HTERT-HM (cell line): ENCODE measurements around a stretch of chr2.

GRCh38 chr2:46039419-46040088 lies 257.7 kb upstream of the EPAS1 start:
- RRBS = no CpG with 5 or more reads among the region's 4 CpGs

DNA sequence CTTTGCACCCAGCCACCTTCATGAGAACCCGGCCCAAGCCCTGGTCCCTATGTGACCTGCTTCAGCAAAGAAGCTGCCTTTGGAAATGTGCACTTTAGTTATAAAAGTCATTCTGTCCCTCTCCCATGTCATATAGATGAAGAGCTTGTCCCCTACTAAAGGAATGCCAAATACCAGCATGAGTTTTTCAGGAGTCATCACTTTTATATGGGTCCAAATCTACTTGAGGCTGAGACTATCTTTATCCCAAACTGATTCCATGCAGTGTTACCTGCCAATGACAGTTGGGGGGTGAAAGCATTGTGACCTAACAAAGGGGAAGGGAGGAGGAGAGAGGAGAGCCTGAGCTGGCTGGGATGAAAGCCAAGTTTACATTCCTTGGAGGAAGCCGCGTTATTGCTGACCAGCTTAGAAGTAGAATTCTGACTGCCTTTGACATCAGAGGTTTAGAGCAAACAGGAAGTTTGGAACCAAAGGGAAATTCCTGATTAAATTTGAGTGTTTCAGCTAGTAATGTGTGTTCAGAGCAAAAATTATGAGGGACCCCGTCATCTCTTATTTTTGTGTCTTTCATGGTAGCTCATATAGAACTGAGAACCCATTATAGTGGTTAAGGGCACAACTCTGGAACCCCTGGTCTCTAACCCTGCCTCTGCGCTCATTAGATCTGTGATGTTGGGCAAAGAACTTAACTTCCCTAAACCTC lies 199.5 kb upstream of the EPAS1 start:
- RRBS = no CpG with 5 or more reads among the region's 5 CpGs

DNA sequence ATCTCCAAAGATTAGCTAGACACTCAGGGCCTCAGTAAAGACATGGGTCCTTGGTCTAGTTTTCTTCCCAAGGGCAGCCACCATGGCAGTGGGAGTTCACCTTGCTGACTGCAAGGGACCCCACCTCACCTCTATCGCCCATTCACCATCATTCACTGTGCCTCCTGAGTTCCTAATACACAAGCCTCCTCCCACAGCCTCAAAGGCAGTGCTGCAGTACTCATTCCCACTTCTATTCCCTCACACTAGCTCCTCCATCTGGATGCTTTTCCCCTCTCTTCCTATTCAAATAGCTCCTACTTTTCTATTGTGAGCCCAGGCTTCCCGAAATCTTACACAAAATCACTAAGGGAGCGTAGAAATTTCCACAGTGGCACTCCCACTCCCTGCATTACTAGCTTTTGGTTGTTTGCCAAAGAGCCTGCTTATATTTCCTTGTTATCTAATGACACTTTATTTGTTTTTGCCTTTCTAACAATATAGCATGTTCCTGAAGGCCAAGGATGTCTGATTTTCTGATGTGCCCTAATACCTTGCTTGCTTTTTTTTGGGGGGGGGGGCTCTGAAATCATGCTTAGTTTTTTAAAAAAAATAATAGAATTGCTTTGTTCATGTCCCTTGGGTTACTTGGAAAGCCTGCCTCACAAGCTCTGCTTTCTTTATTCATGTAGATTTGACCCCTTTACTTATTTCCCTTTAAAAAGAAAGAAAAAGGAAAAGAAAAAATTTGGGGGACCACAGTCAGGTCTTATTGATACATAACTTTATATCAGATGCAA lies 10.9 kb downstream of the EPAS1 start:
- RRBS = no CpG with 5 or more reads among the region's 3 CpGs

DNA sequence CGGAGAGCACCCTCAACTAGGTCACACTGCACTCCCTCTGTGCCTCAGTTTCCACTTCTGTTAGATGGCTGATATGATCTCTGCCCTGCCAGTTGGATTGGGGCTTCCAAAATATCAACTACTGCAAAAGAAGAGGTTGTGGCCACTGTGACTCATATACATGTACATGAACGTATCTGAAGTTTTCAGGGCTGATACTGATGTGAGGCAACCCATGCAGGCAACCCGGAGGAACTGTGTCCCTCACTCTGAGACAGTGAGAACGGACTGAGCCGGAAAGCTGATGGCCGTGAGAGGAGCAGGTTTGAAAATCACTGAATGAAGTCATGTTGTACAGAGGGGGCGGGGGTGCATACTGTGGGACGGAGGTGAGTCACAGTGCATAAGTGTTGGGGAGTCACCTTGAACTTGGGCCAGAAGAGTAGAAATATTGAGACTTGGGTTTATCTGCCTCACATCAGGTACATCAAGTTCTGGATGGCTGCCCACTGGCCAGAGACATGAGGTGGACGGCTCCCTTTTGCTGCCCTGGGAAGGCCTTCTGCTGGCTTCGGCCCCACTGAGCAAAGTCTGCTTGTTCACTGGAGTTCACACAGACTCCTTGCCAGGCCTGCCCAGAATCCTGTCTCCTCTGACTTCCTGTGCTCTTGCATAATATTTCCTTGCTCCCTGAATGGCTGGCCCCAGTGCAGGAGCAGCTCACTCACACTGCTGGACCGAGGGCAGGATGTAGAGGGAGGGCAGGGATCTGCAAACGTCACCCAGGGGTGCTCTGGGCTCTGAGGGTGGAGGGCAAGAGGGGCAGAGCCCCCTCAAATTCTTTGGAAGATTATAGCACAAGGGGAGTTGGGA lies 18.0 kb downstream of the EPAS1 start:
- RRBS = 0% methylated on average over 1 of the region's 12 CpGs

DNA sequence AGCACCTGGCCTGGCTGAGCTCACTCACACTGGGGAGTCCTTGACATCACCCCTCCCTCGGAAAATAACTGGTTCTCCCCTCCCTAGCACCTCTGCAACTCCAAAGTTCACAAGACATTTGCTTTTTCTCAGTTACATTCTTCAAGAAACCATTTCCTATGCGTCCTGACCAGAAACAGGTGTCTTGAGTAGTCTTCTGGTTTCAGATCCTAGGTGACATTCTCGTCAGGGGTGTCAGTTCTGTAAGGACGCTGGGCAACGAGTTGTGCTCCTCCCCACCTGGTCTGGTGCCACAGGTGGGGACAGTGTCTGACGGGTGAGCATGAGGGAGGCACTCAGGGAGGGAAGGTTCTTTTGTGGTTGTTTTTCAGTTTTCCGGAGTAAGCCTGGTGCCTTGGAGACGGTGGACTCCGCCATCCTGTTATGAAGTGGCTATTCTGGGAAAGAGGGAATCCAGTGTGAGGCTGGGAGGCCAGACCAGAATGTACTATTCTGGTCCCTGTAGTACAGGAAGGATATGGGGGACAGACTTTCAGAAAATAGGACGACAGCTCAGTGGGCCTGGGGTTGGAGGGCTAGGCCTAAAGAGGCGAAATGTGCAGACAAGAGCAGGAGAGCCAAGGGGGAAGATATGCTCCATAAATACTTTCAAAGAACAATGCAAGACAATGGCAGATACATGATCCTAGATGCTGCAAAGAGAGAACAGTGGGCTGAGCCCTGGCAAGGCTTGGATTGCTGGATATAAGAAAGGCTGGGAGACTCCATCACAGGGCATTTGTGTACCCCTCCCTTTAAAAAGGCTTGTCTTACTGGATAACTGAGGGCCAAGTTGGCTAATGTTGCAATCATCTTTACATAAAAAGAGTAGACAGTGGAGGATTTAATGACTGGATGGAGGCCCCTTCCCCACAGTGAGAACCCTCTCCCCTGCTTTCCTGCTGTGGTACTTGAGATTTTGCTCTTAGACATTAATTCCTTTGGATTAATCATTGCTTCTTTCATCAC lies 50.7 kb downstream of the EPAS1 start:
- RRBS = no CpG with 5 or more reads among the region's 11 CpGs

DNA sequence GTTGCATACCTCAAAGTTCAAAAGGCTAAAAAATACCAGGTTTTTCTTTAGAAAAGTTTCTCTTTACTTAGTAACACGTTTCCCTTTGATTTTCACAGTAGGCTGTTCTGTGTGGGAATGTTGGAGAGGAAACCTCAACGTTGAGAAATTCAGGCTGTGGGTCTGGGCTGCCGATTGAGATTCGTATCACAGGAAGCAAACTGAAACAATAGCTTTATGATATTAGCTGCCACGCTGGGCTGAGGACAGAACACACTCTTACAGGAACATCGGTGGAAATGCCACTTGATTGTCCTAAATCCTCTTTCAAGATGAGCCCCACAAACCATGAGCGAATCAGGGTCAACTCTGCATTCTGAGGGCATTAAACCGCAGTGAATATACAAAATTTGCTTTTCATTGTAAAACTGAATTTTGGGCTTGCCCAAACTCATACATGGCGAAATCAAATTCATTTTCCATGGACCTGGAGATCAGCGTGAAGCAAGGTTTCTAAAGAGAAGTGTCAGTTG lies 53.2 kb downstream of the EPAS1 start:
- RRBS = no CpG with 5 or more reads among the region's 10 CpGs

DNA sequence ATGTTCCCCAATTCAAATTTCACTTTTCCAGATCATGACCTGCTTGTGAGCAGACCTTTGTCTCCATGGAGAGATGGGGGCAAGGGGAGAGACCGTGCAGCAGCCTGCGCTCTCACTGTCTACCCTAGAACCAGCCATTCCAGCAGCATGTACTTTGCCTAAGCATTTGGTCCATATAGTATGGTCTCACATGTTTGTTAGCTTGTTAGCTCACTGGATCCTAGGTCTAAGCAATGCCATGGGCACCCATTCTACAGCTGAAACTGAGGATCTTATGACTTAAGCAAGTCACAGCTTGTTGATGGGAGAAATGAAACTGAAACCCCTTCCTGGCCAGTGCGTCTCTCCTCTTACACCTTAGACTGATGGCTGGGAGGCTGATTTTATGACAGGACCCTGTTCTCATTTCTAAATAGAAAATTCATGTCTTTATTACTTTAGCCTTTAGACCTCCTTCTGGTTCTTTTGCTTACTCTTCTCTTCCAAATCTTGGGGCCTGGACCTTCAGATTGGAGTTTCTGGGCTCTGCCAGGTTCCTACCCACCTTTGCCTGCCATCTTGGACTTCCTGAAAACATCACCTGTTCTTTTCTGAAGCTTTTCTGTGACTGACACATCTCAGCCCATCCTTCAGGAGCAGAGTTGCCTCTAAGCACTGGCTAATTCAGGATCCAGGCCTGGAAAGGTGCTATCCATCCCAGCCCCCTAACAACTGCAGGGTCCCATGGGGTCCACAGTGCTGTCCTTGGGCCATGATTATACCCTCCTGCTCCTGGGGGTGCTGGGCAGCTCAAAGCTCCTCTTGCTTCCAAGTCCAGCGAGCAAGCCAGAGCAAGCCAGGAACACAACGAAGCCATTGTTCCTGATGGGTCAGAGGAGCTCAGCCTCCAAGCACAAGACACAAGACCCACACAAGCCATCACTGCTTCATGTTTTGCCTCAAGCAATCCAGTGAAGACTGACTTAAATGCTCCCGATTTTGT lies 90.3 kb downstream of the EPAS1 start:
- RRBS = no CpG with 5 or more reads among the region's 6 CpGs

- RRBS = no CpG with 5 or more reads among the region's 3 CpGs
Measured at GRCh38 chr2:46546886-46547248, 4.5 kb upstream of the ATP6V1E2 start.

GRCh38 chr2:46564888-46565395 lies 22.6 kb upstream of the ATP6V1E2 start:
- RRBS = no CpG with 5 or more reads among the region's 4 CpGs

DNA sequence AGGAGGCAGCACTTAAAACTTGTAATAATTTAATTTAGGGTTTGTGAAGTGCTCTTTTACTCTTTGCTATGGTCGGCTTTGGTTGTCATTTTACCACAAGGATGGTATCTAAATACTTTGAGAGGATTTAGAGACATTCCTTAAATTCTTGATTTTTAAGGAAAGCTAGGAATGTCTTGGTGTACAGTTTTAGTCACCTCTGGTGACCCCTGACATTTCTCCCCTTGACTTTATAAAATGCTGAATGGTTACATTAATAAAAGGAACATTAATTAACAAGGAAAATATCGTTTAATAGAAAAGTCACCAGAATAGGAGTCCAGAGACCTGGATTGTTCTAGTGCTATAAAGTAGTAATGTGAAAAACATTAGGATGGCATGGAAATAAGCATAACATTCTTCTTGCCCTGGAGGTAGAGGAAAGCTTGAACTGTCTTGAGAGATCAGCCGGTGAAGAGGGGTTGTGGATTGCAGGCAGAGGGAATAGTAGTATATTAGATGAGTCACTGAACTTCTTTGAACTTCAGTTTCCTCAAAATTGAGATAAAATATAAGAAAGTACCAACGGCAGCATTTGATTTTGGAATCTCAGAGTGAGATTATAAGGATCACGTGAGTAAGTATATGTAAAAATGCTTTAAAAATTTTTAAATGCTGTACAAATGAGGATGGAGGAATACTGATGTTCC lies 7.4 kb downstream of the SOCS5 start:
- RRBS = no CpG with 5 or more reads among the region's 5 CpGs

DNA sequence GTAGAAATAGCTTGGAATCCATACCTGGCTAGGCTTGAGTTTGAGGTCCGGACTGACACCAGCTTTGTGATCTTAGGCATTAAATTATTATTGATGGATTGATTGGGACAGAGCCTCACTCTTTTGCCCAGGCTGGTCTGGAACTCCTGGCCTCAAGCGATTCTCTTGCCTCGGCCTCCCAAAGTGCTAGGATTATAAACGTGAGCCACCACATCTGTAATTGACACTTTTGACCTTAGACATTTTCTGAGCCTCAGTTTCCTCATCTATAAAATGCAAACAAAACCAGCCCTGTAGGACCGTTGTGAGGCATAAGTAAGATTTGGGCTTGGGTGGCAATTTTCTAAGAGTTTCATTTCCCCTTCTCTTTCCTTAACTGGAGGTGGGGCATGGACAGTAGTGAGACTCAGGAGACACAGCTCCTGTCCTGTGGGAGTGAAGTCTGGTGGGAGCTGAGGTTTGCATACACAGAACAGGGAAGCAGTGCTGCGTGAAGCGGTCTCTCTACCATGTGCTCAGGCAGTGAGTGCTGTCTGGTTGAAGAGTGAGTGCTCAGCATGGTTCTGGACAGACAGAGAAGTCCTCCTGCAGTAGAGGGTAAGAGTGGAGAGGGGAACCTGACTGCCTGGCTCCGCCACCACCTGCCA lies 36.8 kb downstream of the TTC7A start:
- RRBS = no CpG with 5 or more reads among the region's 8 CpGs

DNA sequence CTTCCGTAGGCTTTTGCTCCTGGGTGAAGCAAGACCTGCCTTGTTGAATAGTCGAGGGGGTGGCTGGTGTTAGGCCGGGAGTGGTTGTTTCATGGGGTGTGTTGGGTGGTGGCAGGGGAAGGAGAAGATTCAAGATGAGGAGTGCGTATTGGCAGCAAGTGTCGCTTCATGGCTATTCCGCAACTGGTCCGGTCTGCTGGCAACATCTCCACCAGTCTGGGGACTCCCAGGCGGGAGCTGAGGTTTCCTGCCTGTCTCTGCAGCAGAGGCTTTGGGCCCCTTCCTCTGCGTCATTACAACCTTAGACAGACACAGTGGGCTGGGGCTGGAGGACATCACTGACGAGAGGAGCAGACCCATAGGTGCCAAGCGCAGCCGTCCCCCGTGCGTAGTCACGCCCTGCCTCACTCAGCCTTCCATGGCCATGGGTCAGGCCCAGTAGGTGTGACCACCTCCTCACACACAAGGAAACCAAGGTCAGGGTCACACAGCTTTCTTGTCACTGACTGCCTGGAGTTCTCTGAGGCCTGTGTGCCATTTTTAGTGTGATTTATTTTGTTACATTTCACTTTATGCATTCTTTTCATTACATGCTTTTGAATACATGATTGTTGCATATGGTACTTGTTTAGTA lies 38.6 kb downstream of the TTC7A start:
- RRBS = 94% methylated on average over 4 of the region's 15 CpGs

GRCh38 chr2:47003958-47004709 lies 63.1 kb downstream of the TTC7A start:
- RRBS = no CpG with 5 or more reads among the region's 7 CpGs

GRCh38 chr2:47072626-47073407 lies 82.3 kb downstream of the STPG4 start:
- RRBS = no CpG with 5 or more reads among the region's 19 CpGs

GRCh38 chr2:47174503-47174784 lies 1.9 kb downstream of the CALM2 start:
- RRBS = no CpG with 5 or more reads among the region's 4 CpGs

DNA sequence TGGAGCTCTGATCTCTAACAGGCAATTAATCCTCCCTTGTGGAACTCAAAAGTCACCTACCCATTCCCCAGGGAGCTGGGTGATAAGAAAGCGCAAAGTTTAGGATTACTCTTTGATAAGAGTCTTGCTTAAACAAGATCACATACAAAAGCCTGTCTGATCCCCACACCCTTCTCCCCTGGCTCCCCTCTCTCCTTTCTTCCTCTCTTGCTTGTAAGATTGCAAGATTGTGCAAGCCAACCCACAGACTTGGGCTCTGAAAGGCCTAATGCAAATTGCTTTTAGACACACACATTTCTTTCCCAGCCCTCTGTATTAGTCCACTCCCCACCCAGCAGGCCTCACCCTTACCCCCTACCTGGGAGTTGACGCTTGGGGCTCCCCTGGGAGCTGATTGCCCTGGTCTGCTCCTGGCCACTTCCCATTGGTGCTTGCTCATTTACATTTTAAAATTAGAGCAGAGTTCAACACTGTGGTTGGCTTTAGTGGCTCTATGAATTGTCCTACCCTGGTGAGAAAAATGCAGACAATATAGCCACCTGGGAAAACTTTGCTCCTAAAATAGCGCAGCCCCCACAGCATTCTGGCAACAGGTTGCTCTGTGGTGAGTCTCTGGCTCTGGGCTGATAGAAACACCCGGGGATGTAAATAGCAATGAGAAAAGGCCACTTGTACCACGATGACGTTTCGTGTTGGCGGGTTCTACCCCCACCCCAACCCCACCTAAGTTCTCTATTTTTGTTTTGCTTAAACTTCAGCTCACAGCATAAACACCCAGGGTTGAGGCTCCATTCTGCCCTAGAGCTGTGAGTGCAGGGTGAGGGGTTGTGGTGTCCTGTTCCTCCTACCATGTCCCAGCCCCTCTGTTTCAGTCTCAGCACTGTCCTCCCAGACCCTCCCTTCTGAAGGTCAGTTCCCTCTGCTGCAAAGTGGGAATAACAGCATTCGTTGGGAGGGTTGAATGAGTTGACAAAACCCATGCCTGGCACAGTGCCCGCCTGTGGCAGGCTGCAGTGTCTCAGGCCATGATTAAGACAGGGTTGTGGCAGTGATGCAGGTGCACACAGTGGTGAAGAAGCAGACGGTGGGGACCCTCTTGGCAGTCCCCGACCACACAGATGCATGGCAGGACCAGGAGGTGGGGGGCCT lies 58.7 kb upstream of the EPCAM start:
- RRBS = no CpG with 5 or more reads among the region's 12 CpGs

- RRBS = no CpG with 5 or more reads among the region's 6 CpGs
Measured at GRCh38 chr2:47321649-47322255, 47.4 kb upstream of the EPCAM start.

GRCh38 chr2:47336213-47336549 lies 32.9 kb upstream of the EPCAM start:
- RRBS = no CpG with 5 or more reads among the region's 2 CpGs

DNA sequence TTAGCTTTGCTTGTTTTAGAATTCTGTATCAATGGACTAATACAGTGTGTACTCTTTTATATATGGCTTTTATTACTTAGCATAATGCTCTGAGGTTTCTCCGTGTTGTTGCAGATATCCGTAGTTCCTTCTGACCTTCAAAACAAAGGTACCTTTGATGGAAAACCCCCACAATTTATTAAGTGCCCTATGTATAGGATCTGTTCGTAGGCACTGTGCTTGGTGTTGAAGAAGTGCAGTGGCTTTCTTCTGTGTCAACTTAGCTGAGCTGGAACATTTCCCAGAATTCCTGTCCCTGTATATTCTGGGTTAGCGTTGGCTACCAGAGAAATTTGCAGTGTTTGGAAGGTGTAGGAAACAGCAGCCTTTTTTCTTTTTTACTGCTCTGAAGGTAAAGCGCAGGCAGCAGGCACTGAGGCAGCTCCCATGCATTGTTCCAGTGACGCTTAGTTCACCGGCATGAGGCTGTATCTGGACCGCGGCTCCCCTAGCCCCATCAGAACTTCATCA lies 22.4 kb upstream of the EPCAM start:
- RRBS = no CpG with 5 or more reads among the region's 9 CpGs